Transverse colon (tissue), 4 donors: Measurements from ENCODE around the genes KCND2 and CPED1.

GRCh38 chr7:116629001-116629284 lies 43.1 kb upstream of the MET start:
- PRO-cap = no peak
- RAMPAGE, long total RNA, 4 experiments = no peak in any of the 4 experiments

DNA sequence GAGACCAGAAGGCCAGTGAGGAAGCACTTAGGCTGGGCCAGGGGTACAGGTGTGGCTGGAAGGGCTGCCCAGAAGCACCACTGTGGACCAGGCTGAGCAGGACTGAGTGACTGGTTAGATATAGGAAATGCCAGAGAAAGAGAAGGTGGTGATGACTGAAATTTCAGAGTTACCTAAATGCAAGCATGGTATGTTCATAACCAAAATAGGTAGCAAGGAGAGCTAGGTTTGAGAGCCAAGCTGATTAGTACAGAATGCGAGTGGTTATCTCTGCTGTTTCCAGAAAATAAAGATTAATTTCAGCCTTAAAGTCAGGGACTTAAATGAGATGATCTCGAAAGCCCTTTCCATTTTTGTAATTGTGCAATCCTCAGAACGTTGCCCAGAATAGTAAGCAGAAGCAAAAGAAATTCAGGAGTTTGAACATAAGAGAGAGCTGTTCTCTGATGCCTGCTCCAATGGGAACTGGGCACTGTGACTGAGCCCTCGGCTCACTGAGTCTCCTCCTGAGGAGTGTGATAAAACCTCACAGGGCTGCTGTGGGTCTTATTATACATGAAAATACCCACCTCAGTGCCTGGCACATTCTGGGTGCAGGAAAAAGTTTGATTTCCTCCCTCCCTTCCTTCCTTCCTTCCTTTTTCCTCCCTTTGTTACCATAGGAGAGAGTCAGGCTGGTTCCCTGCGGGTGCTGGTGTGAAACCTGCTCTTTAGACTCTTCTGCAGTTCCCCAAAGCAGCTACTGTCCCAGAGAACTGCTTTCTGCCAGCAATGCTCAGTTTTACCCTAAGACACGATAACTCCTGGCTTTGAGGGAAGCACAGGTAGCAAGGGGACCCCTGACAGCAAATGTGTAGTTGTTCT lies 55.1 kb downstream of the MET start:
- PRO-cap = no peak
- RAMPAGE, long total RNA, 4 experiments = no peak in any of the 4 experiments

DNA sequence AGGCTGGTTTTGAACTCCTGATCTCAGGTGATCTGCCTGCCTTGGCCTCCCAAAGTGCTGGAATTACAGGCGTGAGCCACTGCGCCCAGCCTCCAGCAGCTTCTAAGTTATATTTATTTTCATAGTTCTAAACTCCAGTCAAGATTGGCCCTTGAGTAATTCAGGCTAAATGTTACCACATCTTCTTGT lies 49.1 kb upstream of the CAPZA2 start:
- PRO-cap = no peak
- RAMPAGE, long total RNA, 4 experiments = no peak in any of the 4 experiments

DNA sequence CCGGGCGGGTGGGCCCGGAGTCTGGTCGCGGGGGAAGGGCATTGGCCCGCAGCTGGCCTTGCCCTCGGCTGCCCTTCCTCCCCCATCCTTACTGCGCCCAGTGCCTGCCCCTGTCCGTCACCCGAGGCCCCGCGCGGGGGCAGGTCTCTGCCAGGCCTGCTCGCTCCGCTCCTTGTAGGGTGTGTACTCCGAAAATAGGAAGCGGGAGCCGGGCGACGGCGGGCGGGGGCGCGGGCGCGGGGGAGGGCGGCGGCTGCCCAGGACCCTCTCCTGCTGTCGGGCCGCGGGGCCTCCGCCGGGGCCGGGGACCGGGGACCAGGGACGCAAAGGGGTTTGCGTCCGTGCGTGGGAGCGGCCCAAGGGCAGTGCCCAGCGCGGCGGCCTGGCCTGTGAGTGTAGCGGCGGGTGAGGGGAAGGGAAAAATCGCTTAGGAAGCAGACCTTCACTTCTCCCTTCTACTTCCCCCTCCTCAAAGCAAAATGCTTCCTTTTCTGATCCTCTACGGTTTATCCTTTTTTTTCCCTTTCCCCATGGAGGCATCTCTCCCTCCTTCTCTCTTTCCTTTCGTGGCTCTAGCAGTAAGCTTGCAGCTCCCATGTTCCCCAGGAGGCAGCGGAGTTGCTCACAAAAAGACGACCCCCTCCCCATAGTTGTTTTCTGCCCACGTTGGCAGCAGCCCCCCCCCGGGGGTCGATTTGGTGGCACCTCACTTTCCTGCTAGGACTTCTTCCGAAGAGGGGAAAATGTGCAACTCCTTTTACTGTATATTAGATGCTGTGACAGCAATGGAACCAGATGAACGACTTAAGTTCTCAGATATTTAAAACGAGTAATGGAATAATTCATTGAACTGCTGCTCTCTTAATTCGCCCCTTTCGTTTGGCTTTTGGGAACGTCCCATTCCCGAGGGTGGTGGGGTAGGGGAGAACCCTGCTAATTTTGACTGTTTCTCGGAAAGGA lies 592 bp downstream of the CAPZA2 start:
- PRO-cap = bidirectional peak, plus-strand start at position 197 of the sequence, minus-strand start at position 143 of the sequence
- RAMPAGE, long total RNA, 4 experiments = no peak in any of the 4 experiments

DNA sequence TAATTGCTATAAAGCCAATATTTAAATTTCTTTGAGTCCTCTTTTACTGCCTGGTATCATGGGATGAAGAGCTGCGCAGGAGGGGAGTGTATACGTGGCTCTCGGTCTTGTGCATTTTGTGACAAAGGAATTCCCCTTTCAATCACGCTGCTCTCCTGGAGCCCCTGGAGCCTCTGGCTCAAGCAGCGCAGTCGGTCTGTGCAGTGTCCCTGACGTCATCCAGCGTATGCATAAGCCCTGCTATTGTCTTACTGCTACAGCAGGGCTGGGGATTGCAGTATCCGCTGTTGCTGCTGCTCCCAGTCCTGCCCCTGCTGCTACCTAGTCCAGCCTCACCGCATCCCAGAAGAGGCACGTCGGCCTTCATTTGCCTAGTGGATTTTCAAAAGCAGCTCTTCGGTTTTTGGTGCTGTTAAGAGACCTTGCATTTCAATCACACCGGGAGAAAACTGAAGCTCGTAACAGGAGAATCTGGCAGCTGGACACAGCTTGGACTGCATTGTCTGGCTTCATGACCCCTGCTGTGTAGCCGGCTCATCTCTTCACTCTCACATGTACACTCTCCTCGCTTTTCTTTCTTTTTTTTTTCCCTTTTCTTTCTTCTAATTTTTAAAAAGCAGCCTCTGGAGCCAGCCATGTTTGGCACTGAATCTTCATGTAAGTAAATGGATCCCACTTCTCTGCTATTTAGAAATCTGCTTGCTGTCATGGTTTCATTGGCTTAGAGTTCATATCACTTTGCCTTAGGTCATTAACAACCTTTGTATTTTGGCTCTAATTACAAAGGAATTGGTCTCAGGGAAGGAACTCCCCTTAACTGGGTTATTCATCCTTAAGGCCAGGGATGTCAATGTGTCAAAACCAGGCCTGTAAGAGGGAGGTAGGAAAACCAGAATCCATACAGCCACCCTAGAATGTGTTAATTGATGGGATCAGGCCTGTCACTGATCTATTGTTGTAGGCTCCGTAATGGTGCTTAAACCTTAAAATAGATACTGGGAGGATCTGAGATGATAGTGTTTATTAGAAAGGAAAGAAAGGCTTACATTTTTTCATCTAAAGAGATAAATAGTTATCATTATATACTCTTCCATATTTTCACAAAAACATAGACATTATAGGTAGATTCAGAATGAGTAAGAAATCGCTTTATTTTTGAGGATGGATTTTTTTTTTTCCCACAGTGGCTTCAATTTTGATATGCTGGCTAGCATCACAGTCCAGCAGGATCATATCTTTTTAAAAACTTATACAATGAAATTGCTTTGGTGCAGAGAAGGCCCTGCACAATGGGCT lies 67.1 kb downstream of the ST7 start:
- PRO-cap = no peak
- RAMPAGE, long total RNA, 4 experiments = start-site peak on the plus strand in 1 of 4 experiments, centred at position 319 of the sequence, 20 reads per replicate

GRCh38 chr7:117435535-117435794 lies 8.2 kb upstream of the ASZ1 start:
- PRO-cap = no peak
- RAMPAGE, long total RNA, 4 experiments = no peak in any of the 4 experiments

GRCh38 chr7:117771804-117772136 lies 101.5 kb downstream of the CTTNBP2 start:
- PRO-cap = no peak
- RAMPAGE, long total RNA, 4 experiments = no peak in any of the 4 experiments

DNA sequence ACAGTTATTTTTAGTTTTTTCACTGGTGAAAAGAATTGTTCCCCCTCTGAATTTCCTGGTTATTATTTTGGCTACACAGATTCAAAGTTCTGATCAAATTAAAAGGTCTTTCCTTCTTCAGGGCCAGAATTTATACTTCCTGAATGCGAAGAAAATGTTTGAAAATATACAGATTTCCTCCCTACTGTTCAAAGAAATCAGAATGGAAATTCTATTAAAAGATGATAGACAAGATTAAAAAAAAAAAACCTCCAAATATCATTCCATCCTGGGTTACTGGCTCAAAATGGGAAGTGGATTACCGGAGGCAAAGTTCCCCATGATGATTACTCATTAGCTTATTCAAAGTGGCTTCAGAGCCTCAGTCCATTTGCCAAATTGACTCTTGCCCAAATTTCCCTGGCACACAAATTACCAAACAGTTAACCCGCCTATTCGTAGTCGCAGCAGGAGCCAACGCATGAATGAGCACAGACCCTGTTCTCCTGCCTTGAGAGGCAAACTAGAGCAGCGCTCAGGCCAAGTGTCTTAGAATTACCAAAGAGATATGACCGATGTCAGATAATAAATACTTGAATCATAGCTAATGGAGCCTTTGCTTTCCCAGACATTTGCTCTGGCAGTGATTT lies 65.1 kb downstream of the CTTNBP2 start:
- PRO-cap = no peak
- RAMPAGE, long total RNA, 4 experiments = no peak in any of the 4 experiments

GRCh38 chr7:118185312-118185638 lies 1.3 kb downstream of the LSM8 start:
- PRO-cap = no peak
- RAMPAGE, long total RNA, 4 experiments = no peak in any of the 4 experiments

- PRO-cap = no peak
- RAMPAGE, long total RNA, 4 experiments = no peak in any of the 4 experiments
Observed at GRCh38 chr7:119894909-119895523, 378.0 kb upstream of the KCND2 start.

- PRO-cap = no peak
- RAMPAGE, long total RNA, 4 experiments = no peak in any of the 4 experiments
Observed at GRCh38 chr7:120272425-120273480, at the start of gene KCND2. Gene KCND2 (plus strand): TSS chr7:120273175.

DNA sequence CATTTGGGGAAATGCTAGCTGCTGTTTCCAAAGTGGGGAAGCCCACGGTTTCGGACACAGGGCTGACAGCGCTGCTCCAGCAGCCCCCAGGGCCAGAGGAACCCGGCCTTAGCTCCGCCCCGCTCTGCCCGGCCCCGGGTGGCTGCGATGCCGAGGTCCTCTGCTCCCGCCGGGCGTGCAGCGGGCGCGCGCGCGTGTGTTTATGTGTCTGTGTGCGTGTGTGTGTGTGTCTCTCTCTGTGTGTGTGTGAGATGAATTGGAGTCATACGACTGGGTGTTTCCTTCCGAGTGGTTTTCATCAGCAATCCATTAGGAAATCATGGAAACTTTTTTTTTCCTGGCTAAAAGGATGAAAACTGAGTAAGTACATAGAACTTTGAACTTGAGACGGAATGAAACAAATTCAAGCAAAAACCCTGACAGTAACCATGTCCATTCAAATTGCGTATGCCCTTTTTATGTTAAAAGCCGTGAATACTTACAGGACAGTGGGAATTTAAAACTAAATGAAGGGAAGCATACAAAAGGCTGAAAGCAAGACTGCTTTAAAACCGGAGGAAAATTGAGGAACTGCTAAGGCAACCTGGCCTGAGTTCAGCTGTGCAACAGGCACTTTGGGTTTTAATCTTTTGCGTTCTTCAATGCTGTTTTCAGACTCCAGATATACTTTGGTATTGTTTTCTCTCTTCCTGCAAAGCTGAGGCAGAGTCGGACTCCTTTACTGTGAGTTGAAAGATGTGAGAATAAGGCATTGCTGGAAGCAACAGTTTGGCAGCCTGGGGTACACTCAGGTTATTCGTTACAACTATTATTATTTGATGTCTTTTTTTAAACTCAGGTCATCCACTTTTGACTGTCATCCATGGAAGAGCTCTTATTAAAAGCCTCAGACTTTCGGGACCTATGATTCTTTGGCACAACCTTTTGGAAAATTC lies at the start of gene CPED1:
Gene CPED1, plus strand, starts transcription at position 159 of the 935 bp plus-strand sequence.
- PRO-cap = bidirectional peak, plus-strand start at position 137 of the sequence, minus-strand start at position 175 of the sequence
- RAMPAGE, long total RNA, 4 experiments = start-site peak on the plus strand in 3 of 4 experiments, centred at positions 190 to 377 of the sequence, 12 to 76 reads per replicate

DNA sequence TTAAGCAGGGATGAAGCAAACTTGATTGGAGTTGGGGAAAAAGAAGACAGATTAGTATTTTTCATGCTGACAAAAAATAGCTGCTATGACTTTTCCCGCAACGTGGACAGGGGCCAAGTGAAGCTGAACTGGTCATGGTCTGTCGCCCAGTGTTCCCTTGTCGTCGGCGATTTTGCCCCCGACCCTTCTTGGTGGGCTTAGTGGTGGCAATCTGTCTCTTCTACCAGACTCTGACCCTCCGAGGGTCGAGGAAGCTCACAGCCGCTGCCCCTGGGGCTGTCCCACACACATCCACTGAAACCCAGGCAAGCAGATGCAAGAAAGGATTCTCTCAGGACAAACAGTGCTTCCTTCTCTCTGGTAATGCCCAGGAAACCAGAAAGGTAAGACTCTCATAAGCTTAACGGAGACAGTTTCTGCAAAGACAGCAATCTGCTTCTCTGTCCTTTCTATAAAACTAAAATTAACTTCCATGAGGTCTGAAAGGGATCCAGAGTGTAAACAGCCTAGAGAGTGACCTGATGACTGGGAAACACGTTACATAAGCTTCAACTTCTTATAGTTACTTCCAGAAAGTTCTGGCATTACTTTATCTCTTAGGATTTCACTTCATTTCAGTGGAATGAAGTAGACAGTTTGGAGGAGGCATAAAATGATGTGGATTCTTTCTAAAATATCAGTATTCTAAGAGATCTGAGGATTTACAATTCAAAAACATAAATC lies 1.1 kb downstream of the CPED1 start:
- PRO-cap = unidirectional peak, minus-strand start at position 365 of the sequence
- RAMPAGE, long total RNA, 4 experiments = no peak in any of the 4 experiments

DNA sequence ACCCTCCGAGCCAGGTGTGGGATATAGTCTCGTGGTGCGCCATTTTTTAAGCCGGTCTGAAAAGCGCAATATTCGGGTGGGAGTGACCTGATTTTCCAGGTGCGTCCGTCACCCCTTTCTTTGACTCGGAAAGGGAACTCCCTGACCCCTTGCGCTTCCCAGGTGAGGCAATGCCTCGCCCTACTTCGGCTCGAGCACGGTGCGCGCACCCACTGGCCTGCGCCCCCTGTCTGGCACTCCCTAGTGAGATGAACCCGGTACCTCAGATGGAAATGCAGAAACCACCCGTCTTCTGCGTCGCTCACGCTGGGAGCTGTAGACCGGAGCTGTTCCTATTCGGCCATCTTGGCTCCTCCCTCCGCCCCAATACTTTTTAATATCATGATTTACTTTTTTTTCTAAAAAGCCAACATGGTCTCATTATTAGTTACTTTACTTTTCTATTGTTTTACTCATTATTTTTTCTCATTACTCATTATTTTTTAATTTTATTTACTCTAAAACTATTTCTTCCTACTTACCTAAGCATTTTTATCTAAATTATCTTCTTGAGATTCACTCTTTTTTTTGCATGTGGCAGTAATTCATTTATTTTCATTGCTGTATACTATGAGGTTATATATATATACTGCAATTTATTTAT lies 19.8 kb downstream of the FEZF1 start:
- PRO-cap = no peak
- RAMPAGE, long total RNA, 4 experiments = no peak in any of the 4 experiments

- PRO-cap = no peak
- RAMPAGE, long total RNA, 4 experiments = start-site peak on the minus strand in 1 of 4 experiments, at chr7:122325480-122325601 at its widest, 7 reads per replicate
Observed at GRCh38 chr7:122325389-122325881, 20.9 kb upstream of the FEZF1 start.

DNA sequence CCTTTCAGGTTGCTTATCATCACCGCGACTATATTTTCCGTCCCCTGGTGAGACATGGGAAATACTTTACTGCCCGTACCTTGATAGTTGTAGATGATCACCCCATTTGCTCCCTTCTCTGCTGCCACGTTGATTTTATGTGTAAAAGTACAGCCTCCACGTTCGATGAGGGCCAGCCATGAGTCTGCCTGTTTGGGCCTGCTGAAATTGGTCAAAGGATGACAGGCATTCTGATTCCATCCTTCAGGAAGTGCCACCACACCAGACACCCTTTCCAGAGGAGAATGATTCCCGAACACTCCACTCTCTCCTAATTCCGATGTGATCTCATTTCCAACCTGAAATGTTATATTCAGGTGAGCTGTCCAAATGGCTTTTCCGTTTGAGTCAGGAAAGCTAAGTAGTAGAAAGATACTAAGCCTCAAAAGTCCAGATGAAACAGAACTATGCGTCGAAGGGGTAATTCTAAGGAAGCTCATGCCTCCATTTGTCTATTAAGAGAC lies 399 bp downstream of the RNF148 start:
- PRO-cap = no peak
- RAMPAGE, long total RNA, 4 experiments = no peak in any of the 4 experiments

DNA sequence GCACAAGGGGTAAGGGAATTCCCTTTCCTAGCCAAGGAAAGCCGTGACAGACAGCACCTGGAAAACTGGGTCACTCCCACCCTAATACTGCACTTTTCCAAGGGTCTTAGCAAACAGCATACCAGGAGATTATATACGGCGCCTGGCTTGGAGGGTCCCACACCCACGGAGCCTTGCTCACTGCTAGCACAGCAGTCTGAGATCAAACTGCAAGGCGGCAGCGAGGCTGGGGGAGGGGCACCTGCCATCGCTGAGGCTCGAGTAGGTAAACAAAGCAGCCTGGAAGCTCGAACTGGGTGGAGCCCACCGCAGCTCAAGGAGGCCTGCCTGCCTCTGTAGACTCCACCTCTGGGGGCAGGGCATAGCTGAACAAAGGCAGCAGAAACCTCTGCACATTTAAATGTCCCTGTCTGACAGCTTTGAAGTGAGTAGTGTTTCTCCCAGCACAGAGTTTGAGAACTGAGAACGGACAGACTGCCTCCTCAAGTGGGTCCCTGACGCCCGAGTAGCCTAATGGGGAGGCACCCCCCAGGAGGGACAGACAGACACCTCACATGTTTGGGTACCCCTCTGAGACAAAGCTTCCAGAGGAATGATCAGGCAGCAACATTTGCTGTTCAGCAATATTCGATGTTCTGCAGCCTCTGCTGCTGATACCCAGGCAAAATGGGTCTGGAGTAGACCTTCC lies 51.6 kb downstream of the CADPS2 start:
- PRO-cap = no peak
- RAMPAGE, long total RNA, 4 experiments = no peak in any of the 4 experiments

GRCh38 chr7:122856285-122857159 lies 29.7 kb downstream of the CADPS2 start:
- PRO-cap = no peak
- RAMPAGE, long total RNA, 4 experiments = start-site peak on the minus strand in 1 of 4 experiments, at chr7:122856620-122856639 at its widest, 8 reads per replicate

DNA sequence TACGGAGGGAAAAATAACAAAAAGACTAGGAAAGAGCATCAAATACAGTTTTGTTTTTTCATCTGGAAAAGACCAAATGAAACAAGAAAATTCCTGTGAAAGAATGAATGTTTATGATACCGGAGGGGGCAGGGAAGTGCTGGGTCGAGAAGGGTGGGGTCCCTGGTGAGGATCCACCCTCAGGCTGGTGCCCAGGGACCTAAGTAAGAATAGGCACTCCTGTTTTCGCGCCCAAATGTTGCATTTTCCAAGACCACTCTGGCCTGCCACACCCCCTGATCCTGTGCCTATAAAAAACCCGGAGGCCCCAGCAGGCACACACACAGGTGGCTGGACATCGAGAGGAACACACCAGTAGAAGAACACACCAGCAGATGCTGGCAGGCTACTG lies 633.8 kb upstream of the POT1 start:
- PRO-cap = no peak
- RAMPAGE, long total RNA, 4 experiments = no peak in any of the 4 experiments

DNA sequence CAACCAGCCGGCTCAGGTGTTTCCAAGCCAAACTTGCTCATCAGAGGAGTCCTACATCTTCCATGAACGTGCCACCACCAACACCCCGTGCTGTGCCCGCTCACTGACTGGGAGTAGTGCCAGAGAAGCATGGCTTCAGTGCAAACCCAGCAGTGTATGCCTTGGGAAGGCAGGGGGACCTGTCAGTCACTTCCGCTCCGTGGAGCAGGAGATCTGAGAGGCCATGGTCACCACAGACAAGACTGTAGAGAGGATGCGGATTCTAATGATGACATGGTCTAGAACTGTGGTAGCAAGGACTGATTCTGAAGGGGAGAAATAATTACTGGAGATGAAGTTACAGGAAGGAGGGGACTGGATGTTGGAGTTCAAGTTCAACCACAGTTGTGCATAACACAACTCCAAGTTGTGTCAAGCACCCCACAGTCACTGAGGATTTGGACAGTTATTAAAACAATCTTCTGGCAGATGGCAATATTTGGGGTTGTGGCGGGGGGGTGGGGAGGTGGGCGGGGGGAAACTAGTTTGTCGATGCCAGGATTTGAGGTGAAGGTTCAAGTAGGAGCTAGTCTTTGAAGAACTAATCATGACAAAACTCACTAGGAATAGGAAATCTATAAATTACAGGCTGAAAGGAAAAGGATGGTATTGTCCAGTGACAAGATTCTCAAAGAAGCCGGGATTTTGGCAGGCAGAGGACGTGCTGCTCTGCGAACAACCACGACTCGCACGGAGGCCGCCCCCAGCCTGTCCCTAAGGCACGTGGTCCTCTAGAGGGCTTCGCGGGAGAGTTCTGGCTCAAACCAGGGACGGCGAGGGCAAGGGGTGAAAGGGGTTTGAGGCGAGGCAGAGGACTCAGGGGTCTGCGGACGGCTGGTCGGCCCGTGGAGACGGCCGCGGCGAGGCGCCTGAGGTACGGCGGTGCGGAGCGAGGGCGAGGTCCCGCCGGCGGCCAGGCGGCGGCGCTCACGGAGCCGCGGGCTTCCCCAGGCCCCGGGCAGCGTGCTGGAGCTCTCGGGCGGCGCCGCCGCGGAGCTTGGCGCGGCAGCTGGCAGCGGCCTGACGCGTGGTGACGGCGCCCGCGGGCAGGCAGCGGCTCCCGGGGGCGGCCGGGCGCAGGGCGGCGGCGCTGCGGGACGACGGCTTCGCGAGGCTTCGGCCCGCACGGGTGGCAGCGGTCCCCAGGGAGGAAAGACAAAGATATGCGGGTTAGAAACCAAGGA lies 45.2 kb downstream of the ZNF800 start:
- PRO-cap = bidirectional peak, plus-strand start at position 1,054 of the sequence, minus-strand start at position 933 of the sequence
- RAMPAGE, long total RNA, 4 experiments = no peak in any of the 4 experiments